Measurements from ENCODE around the gene NCBP2.

GRCh38 chr3:196179127-196180506 lies 31.6 kb downstream of the ZDHHC19 start:
- PRO-cap = unidirectional peak, plus-strand start at chr3:196179655

GRCh38 chr3:196214823-196215434 lies 1.4 kb upstream of the SLC51A start:
- PRO-cap = no peak

- PRO-cap = bidirectional peak, plus-strand start at chr3:196620486, minus-strand start at chr3:196620220
These were observed 19.3 kb upstream of the NRROS start for GRCh38 chr3:196620026-196620752.

- PRO-cap = no peak
These were observed 15.1 kb upstream of the NRROS start for GRCh38 chr3:196624282-196624833.

GRCh38 chr3:196641302-196642413 lies 2.2 kb downstream of the NRROS start:
- PRO-cap = no peak

DNA sequence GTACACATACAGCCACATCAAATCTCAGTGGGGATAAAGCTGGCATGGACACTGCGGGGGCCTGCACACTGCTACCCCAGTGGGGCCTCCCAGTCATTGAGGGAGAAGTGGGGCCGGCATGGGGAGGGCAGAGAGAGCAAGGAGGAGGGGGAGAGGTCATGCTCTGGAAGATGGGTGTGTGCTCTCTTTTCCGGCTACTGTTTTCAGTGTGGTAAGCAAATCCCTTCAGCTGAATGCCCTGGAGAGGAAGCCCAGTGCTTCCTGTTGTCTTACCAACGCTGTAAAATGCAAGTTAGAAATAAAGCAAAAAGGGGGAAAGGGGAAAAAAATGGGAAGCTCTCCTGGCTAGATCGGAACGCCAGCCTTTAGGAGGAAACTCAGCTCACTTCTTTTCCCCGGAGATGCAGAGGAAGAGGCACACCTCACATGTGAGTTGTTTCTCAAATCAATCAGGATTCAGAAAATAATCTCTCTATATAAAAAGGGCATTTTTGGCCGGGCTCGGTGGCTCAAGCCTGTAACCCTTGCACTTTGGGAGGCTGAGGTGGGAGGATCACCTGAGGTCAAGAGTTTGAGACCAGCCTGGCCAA lies 30.9 kb downstream of the NRROS start:
- PRO-cap = no peak

DNA sequence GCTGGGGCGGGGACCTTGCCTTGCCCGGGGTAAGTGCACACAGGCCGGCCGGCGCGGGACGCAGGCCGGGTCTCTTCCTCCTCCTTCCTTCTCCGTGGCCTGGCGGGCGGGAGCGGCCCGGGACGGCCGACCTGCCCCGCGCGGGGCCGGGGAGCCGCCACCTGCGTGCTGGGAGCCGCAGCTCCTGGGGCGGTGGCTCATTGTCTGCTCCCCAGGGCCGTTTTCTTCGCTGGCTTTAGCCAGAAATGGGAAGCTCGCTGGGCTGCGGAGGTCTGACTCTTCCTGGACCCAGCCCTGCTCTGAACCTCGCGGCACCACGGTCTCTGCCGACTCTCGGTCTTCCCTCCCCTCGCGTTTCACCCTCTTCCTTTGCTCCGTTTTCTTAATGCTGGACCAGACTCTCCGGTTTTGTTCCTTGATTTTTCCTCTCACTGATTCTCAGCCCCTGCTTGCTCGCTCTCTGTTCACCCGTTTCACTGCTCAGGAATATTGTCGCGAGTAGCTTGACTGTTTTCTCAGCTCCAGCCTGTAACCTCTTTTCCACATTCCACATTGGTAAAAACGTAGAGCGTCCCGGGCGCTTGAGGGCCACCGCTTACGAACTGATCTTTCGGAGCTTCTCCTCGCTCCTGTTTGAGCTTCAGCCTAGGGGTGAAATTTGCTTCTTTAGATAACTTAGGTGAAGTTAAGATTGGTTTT lies 621 bp downstream of the PAK2 start:
- PRO-cap = bidirectional peak, plus-strand start at position 160 of the sequence, minus-strand start at position 301 of the sequence; bidirectional peak, plus-strand start at position 608 of the sequence, minus-strand start at position 478 of the sequence

- PRO-cap = no peak
These were observed 26.9 kb downstream of the NCBP2 start for GRCh38 chr3:196915318-196915854.

GRCh38 chr3:196942266-196942624 lies at the start of gene NCBP2:
Gene NCBP2 (minus strand): TSS chr3:196942528.
- PRO-cap = bidirectional peak, plus-strand start at chr3:196942676, minus-strand start at chr3:196942433

DNA sequence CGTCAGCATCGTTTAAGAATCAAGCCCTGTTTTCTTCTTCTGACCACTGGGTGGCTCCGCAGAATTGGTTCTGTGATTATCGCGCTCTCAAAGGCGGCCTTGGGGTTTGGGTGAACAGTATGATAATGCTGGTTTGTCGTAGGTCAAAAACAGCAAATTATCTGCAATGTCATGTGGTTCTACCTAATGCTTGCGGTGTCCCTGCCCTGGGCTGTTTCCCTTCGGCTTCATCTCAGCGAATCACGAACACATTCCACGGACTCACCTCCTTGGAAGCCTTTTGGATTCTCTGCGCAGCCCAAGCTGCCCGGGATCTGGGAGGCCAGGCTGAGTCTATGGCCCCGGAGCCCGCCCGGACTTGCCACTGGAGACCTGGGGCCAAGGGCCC lies 10.2 kb upstream of the PIGZ start:
- PRO-cap = no peak

DNA sequence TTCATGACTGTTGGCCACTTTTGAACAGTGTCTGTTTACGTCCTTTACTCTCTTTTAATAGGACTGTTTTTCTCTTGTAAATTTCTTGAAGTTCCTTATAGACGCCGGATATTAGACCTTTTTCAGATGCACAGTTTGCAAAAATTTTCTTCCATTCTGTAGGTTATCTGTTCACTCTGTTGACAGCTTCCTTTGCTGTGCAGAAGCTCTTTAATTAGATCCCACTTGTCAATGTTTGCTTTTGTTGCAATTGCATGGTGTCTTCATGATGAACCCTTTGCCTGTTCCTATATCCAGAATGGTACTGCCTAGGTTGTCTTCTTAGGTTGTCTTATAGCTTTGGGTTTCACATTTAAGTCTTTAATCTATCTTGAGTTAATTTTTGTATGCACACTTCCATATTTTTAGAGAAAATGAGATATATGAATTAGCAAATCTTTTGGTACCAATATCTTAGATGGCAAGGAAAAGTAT lies 127.9 kb downstream of the DLG1 start:
- PRO-cap = no peak

GRCh38 chr3:197298909-197299498 lies 592 bp upstream of the DLG1 start:
- PRO-cap = bidirectional peak, plus-strand start at chr3:197299062, minus-strand start at chr3:197298612

GRCh38 chr3:197311065-197311264 lies 12.6 kb upstream of the DLG1 start:
- PRO-cap = no peak

GRCh38 chr3:197458233-197458676 lies 97.5 kb downstream of the BDH1 start:
- PRO-cap = unidirectional peak, plus-strand start at chr3:197458405

DNA sequence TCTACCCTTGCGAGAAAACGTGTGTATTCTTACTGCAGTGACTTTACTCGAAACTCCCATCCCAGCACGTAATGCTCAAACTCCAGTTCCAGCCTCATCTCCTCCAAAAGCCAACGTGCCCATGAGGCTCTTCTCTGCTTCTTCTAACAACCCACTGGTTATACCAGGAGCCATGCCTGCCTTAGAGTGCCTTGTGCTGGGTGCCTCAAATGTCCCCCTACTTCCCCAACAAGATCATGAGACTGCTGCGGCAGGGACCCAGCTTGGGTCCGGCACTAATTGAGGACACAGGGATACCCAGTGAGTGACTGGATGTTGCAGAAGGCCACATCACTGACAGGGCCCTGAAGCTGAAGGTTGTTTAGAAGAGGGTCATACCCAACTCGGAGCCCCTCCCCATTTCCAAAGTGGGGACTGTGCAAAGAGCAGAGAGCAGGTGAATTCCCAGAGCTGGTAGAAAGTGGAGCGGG lies 71.5 kb downstream of the BDH1 start:
- PRO-cap = no peak

DNA sequence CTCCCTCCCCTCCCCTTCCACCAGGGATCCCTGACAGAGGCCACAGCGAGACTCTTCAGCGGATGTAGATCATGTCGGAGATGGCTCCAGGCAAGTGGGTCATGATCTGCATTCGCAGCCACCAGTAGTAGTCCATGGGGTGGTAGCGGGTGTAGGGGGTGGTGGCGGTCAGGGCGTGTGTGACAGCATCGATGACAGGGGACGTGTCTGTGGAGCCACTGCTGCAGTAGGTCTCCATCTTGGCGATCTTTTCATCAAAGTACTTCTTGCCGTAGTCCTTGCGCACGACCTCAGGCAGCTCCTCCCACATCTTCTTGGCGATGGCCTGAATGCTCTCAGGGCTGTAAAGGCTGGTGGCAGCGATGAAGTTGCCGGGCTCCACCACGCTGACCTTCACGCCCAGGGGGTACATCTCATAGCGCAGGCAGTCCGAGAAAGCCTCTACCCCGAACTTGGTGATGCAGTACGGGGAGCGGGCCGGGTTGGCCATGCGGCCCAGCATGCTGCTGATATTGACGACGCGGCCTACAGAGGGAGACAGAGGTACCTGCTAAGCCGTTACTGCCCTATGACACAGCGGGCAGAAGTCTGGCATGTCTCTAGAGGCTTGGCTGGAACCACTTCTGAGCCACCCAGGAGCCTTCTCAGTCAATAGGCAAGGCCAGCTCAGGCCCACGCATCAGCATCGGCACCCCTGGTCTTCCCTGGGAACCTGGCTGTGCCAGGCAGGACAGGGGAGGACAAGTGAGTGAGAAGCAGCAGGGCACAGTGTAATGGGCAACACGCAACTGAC lies 43.7 kb downstream of the BDH1 start:
- PRO-cap = no peak

DNA sequence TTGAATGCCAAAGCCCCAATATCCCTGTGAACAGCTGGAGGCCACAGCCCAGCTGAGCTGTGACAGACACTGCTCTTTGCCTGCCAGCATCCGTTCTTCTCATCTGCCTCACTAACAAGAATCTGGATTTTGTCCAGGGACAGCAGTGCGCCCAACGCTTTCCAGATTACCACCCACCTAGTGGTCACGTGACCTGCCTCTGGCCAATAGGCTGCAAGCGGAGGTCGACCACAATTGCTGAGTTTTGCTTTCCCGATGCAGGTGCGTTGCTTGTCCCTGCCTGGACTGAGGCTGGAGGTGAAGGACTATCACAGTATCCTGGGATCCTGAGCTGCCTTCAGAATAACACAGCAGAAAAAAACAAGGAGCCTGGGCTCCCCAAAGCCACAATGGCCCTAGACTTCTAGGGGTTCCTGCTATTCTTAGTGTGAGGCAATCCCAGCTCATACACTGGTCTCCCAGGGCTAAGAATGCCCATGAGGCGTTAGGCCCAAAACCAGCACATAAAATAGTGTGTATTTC lies 13.9 kb downstream of the BDH1 start:
- PRO-cap = no peak

DNA sequence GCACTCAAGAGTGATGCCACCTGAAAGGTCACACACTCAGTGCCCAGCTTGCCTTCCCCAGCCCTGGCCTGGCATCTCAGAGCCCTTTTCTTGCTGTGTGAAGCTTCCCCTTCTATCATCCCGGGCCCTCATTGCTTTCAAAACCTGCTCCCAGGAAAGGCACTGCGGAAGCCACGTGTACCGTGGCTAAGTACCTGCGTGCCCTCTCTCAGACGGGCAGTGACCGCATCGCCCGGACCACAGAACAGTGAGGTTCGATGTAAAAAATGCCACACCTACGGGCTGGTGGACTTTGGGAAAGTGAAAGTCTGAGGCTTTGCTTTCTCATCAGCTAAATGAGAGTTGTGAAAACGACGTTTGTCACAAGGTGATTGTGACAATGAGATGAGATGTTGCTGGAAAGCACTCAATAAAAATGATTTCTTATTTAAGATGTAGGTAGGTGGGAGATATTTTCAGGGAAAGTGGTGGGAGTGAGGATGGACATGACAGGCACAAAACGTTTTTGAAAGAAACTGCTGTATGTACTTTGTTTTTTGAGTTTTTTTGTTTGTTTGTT lies 48.4 kb upstream of the BDH1 start:
- PRO-cap = no peak

DNA sequence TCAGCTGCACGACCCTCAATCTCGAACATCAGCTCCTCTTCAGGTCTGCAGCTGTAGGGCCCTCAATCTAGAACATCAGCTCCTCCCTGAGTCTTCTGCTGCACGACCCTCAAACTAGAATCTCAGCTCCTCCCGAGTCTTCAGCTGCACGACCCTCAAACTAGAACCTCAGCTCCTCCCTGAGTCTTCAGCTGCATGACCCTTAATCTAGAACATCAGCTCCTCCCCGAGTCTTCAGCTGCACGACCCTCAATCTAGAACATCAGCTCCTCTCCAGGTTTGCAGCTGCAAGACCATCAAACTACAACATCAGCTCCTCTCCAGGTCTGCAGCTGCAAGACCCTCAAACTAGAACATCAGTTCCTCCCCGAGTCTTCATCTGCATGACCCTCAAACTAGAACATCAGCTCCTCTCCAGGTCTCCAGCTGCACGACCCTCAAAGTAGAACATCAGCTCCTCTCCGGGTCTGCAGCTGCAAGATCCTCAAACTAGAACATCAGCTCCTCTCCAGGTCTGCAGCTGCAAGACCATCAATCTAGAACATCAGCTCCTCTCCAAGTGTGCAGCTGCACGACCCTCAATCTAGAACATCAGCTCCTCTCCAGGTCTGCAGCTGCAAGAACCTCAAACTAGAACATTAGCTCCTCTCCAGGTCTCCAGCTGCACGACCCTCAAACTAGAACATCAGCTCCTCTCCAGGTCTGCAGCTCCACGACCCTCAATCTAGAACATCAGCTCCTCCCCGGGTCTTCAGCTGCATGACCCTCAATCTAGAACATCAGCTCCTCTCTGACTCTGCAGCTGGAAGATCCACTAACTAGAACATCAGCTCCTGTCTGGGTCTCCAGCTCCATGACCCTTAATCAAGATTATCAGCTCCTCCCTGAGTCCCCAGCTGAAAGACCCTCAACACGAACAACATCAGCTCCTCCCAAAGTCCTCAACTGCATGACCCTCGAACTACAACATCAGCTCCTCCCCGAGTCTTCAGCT lies 84.5 kb upstream of the BDH1 start:
- PRO-cap = no peak

DNA sequence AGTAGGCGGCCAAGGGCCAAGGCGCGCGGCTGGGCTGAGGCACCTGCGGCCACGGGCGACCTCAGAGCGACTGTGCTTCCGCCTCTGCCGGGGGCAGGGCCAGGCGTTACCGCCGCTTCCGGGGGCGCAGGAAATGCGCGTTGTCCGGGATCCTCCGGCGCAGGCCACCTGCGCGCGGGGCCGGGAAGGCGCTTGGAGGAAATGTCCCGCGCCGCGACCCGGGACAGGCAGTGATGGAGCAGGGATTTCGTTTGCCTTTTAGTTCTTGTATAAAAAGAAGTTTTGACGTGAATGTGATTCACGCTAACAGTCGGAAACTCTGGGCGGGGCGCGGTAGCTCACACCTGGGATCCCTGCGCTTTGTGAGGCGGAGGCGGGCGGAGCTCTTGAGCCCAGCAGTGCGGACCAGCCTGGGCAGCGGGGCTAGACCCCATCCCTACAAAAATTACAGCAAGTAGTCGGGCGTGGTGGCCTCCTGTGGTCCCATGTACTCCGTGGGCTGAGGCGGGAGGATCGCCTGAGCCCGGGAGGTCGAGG lies 81.9 kb downstream of the RUBCN start:
- PRO-cap = unidirectional peak, minus-strand start at position 63 of the sequence